H4 (cell line): ENCODE data around the genes ZNF705A, PZP and KLRB1.

GRCh38 chr12:7832208-7832642, 40.5 kb downstream of the SLC2A14 start:
- RAMPAGE, long total RNA, result no peak

DNA sequence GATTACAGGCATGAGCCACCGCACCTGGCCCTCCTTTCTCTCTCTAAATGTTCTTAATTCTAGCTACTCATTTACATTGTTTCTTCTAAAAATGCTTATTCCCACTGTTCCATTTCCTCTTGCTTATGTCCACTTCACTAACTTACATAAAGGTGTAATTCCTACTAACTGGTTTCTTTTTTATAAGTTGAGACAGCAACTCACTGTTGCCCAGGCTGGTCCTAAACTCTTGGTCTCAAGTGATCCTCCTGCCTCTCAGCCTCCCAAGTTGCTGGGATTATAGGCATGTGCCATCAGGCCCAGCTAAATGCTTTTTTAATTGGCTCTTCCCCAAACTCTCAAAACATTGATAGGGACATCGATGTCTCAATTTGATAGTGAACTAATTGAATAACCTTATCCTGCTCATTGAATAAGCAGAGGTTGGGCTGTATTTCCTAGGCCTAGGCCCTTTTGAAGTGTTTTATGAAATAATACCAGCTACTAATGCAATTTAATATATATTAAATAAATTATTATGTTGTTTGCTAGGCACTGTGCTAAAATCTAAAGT, 9.6 kb downstream of the SLC2A3 start:
- RAMPAGE, long total RNA, result no peak

DNA sequence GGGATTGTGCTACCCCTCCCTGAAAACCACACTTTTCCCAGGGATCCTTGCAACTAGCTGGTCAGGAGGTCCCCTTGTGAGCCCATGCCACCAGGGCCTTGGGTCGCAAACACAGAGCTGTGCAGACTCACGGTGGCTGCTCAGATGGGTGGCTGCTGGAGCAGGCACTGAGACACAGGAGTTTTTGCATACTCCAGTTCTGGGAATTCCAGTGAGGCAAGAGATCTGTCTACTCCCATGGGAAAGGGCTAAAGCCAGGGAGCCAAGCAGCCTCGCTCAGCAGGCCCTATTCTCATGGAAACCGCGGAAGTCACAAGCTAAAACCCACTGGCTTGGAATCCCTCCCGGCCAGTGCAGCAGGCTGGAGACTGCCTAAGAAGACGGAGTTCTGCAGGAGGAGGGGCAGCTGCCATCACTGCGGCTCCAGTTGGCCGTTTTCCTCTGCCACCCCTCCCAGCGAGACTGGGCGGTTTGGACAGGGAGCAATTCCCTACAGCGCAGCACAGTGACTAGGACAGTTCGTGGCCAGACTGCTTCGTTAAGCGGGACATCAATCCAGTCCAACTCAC, 10.9 kb upstream of the ZNF705A start:
- RAMPAGE, long total RNA, result no peak

GRCh38 chr12:8156716-8157412, at the start of gene ZNF705A:
Gene ZNF705A, plus strand, starts transcription at chr12:8157015.
- RAMPAGE, long total RNA, result no peak

GRCh38 chr12:8221328-8221499, 6.2 kb downstream of the FAM90A1 start:
- RAMPAGE, long total RNA, result no peak

- RAMPAGE, long total RNA, result no peak
Measured at GRCh38 chr12:8221500-8221962, 5.9 kb downstream of the FAM90A1 start.

DNA sequence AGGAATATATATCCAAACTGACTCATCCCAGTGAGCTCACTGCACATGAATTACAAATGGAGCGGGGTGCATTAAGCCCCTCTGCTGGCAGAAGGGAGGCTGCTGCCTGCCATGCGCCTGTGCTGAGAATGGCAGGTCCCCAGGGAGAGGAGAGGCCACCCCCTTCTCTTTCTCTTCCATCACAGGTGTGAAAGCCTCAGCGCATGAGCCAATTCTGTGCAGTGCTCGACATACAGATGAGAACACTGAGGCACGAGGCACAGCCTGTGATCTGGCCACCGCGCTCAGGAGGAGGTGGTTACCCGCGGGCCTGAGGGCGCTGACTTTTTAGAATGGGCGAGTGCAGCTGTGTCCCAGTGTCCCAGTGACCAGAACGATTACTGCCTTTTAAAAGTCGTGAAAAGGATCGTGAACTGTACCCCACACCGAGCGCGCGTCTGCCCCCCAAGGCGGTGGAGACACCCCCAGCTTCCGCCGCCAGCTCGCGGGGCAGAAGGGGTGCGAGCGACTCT, 14.8 kb upstream of the FAM90A1 start:
- RAMPAGE, long total RNA, result no peak

DNA sequence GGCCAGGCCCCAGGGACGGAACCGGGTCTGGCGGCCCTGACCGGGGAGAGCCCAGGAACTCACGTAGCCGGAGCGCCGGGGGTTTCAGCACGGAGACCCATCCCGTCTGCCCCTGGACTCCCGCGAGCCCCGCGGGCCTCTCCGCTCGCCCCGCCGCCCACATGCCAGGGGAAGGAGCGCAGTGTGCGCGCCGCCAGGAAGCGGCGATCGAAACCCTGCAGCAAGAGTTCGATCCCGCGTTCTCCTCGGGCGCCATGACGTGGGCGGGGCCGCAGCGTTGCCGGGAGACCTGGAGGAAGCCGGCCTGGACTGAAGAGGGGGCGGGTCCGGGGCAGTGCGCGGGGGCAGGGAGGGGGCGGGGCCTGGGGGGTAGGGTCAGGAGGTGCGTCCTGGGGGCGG, 15.3 kb upstream of the FAM90A1 start:
- RAMPAGE, long total RNA, result no peak

- RAMPAGE, long total RNA, result no peak
Measured at GRCh38 chr12:8285607-8286093, 58.2 kb upstream of the FAM90A1 start.

DNA sequence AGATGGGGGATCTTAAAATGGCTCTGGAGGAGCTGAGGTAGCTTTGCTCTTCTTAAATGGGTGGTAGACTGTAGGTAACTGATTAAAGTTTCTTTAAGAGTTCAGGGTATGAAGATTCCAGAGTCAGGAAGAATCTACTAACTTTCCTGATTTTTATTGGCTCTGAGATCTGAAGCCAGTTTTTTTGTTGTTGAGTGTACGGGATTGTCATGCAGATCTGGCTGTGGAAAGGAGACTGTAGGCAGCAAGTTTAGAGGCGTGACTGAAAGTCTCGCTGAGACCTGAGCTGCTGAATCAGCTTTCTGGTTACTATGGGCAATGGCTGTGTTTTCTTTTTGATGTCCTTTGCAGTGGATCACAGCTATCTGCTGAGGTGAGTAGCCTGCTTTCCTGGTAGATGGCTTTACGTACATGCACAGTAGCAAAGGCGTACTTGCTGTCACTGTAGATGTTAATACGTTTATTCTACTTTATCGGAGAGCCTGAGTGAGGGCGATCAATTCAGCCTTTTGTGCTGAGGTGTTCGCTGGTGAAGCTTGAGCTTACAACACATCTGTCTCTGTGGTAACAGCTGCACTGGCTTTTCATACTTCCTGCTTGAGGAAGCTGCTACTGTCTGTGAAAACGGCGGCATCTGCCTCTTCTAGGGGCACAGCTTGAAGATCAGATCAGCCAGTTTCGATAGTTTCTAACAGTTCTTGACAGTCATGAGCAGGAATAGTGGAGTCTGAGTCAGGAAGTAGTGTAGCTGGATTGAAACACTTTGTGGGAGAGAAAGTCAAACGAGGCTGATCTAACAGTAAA, 92.8 kb upstream of the FAM90A1 start:
- RAMPAGE, long total RNA, result no peak

DNA sequence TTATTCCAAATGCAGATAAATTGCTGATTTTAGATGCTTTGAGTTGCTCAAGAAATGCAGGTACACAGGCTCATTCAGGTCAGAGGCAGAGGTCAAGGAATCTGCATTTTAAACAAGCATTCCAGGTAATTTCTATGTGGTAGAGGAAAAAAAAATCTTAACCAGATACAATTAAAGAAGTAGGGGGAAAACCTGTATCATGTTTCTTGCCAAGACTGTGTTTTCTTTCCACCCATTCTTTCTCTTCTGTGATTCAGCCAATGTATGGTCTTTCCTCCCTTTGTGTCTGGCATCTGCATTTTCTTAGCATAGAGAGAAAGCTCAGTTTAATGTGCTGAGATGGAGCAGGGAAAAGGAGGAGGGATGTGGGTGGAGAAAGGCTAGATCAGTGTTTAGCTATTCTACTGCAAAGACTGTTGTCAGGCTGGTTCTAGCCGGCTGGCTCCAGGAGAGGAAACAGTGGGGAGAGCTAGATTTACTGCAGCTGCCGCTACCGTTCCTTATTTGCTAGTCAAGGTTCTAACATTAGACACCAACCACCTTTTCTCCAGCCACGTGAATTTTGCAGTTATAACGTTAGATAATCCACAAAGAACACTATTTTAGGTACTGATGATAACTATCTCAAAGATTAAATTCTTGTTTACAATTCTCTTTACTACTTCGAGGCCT, 5.3 kb upstream of the RIMKLB start:
- RAMPAGE, long total RNA, result no peak

GRCh38 chr12:8696775-8697011, 1.1 kb upstream of the RIMKLB start:
- RAMPAGE, long total RNA, result no peak

DNA sequence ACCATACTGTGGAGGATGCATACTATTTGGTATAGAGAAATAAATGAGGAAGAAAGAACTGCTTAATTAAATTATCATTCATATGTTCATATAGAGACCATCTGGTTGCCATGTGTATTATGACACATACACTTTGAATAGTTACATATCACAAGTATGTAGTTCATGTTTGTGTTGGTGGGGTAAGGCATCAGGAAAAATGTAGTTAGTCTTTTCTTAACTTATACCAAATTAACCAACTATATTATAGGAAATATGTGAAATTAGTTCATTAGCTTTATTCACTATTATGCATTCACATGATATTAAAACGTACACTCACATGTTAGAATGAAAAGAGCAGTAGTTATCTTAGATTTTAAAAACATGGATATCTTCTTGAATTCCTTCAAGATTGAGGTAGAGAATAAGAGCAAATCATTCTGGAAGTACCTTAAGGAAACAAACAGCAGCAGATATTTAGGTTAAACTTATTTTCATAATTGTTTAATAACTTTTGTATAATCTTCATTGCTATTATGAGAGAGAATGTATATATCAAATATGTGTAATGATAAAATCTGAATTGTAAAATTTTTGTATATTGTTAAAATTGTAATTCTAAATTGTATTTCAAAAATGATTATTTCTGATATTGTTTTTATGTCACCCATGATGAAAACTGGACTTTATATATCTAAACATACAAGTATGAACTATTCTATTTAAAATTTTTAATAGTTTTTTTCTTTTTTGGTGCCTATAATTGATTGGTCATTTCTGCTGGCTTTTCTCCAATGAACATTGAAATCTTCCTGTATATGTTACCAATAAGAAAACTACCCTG, 46.3 kb upstream of the A2ML1 start:
- RAMPAGE, long total RNA, result no peak

- RAMPAGE, long total RNA, result no peak
Measured at GRCh38 chr12:8951756-8952222, 2.3 kb upstream of the M6PR start.

- RAMPAGE, long total RNA, result no peak
Measured at GRCh38 chr12:9027860-9028293, 38.5 kb downstream of the KLRG1 start.

- RAMPAGE, long total RNA, result no peak
Measured at GRCh38 chr12:9208181-9208656, at the start of gene PZP. Gene PZP, minus strand, starts transcription at chr12:9208395.

- RAMPAGE, long total RNA, result no peak
Measured at GRCh38 chr12:9240781-9241088, 32.5 kb upstream of the PZP start.

GRCh38 chr12:9607576-9608182, at the start of gene KLRB1:
Gene KLRB1, minus strand, starts transcription at chr12:9607916.
- RAMPAGE, long total RNA, result no peak

DNA sequence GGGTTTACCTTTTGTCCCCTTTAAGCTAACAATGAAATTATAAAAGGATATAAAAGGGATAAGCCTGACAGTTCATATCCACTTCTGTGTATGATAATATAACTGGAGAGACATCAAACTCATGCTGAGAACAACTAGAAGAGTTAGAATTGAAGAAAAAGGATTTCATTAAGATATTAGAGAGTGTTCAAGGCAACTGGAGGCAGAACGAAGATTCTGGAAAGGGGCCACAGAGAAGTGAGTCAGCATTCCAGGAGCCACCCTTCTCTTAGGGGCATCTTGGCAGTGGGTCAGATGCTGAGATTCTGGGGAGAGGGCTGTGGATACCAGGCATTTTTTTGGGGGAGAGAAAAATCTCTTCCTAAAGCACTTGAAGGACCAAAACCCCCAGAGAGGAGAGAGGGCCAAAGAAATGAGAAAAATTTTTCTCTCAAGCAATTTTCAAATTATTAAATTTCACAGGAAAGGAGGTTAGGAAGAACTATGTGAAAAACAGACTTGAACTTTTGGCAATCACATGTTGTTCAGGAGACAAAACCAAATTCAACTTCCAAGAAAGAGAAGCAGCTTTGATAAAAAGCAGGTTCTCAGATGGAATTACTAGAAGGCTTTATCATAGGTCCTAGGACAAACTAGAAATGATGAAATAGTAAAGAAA, 1.3 kb upstream of the CLEC2D start:
- RAMPAGE, long total RNA, result no peak

DNA sequence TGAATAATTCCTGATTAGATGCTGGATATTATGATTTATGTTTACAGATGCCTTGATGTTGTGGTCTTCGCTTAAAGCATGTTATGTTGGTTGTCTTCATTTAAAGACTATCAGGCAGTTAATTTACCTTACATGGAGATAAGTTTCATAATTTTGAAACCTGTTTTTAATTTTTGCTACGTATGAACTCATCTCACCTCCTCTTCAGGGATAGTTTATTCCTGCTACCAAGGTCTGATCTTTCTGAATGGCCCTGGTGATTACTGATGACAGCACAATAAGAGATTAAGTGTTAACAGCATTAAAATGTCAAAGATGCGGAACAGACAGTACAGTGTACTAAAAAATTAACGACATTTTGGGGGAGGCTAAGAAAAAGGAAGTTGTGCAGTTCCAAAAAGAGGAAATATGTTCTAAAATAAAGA, 23.9 kb downstream of the CD69 start:
- RAMPAGE, long total RNA, result no peak